ENCODE results near the genes EXTL2, S1PR1, AMY1A and AMY1B.

- PRO-cap = unidirectional peak, minus-strand start at chr1:100354103
- RRBS = no CpG with 5 or more reads among the region's 3 CpGs
Observed at GRCh38 chr1:100353838-100354541, 1.7 kb downstream of the CDC14A start.

DNA sequence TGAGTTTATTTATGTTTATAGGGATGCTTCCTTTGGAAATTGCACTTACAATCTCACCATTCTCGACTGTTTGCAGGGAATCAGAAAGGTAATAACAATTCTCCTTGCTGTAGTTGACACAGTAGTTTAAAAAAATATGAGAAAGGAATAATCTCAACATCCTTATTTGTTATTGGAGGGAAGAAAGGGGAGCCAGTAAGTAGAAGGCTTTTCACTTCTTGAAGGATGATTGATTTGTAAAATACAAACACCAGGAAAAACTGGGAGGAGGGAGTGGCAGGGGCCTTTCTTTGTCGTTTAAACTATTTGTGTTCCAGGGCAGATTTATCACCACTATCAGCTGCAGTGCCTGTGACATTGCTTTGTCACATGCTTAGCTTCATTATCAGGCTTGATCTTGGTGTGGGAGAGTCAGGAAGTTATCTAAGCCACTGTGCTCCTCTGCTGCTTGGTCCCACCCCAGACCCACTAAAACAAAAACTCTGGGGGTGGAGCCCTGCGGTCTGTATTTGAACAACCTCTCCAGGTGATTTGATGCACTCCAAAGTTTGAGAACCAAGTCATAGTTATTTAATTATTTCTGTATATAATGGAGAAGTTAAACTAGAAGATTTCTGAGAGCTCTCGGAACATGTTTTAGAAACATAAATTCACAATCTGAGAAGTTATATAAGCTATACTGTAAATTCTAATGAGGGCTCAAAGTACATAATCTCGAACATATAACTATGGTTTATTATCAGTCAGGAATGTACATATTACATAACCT is 87.8 kb downstream of the CDC14A start:
- PRO-cap = no peak
- RRBS = no CpG with 5 or more reads among the region's 5 CpGs

DNA sequence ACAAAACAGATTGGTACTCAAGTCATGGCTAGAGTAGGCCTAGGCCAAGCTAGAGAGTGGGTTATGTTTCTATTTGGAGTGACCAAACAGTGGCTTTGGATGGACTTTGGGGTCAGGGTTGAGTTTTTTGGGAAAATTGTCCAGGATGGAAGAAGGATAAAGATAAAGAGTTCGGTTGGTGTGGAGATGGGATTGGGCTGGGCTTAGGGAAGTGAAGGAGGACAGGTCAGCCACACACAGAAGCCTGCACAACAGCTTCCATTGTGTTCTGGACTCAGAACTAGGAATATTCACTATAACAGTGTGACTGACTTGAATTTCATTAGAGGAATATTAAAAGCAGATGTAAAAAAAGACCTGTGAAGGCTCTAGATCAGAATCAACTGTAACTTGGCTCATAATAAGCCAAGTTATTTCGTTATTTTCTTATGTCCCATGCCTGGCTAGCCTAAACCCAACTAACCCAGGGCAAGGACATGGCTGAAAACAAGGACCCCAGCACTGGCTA is 56.7 kb upstream of the GPR88 start:
- PRO-cap = no peak
- RRBS = no CpG with 5 or more reads among the region's 2 CpGs

- PRO-cap = no peak
- RRBS = 84% methylated on average over 4 of the region's 72 CpGs
Observed at GRCh38 chr1:100539346-100539947, 1.5 kb downstream of the GPR88 start.

DNA sequence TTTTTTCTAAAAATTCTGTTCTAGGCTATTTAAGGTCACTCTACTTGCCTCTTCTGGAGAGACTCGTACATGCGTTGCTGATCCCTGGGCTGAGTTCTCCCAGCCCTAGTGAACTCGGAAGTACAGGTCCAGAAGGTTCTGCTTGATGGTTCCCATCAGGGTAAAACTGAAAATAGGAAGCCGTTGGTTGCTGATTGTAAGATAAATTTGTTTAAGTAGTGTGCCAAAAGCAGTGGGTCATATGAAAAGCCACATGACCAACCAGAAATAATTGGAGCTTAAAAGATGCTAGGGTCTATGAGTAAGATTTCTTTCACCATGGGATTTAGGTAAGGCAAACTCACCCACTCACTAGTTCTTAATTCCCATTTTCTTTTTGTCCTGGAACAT is 90.8 kb upstream of the VCAM1 start:
- PRO-cap = no peak
- RRBS = no CpG with 5 or more reads among the region's 4 CpGs

DNA sequence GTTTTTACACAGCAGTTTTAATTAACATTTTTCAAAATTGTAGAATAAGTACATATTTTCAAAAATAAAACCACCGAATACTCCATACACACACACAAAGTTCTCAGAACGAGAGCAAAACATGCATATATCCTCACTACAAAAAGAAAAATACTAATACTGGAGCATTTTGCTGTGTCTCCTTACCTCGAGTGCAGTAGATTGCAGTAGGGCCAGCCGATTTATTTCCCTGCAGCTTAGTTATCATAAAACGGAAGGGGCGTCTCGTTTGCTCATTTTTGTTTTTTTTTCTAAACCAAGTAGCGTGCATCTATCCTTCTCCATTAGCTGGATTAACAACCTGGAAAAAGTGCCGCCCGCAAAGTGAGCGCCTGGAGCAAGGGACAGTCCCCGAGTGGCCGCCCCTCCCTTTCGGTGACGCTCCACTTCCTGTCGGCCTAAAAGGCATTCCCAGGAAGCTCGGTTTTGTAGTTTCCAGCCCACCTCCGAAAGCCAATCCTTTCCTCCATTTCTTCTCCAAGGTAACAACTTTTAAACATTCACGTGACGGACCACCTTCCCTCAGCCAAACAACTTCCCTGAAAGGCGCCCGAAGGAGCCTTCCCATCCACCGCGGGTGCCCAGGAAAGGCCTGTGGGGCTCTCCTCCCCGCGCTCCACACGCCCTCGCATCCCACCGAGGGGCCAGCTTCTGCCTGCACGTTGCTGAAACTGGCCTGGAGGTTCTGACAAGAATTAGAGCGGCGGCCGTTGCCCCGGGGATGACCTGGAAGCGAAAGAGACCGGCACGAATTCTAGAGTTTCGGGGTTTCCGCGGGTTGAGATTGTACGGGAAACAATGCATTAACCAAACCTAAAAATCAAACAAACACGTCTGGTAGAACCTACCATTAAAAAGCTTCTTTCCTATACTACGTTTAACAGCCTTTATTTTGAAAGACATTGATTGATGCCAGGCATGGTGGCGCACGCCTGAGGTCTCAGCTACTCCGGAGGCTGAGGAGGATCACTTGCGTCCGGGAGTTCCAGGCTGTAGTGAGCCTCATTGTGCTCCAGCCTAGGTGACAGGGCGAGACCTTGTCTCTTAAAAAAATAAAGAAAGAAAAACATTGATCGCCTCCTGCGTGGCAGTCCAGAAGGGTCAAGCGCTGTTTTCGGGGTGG is at the start of gene EXTL2:
EXTL2 (minus strand) TSS at position 396 of the 1,162 bp plus-strand sequence.
- PRO-cap = bidirectional peak, plus-strand start at position 468 of the sequence, minus-strand start at position 396 of the sequence; bidirectional peak, plus-strand start at position 1,008 of the sequence, minus-strand start at position 692 of the sequence
- RRBS = no CpG with 5 or more reads among the region's 53 CpGs

GRCh38 chr1:101148893-101149378 is 87.9 kb upstream of the S1PR1 start:
- PRO-cap = no peak
- RRBS = no CpG with 5 or more reads among the region's 3 CpGs

DNA sequence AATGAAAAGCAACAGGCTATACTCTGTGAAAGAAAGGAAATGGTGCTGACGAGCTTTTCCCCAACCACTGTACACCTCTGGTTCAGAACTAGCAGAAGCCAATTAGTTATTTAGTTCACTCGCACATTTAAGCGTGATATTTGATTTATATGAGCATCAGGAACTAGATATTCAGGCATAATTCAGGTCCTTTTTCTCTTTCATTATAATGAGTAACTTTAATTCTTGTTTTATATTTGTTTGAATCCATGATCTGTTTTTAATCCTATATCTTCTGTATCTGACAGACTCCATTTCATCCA is 74.4 kb upstream of the S1PR1 start:
- PRO-cap = no peak
- RRBS = no CpG with 5 or more reads among the region's 3 CpGs

DNA sequence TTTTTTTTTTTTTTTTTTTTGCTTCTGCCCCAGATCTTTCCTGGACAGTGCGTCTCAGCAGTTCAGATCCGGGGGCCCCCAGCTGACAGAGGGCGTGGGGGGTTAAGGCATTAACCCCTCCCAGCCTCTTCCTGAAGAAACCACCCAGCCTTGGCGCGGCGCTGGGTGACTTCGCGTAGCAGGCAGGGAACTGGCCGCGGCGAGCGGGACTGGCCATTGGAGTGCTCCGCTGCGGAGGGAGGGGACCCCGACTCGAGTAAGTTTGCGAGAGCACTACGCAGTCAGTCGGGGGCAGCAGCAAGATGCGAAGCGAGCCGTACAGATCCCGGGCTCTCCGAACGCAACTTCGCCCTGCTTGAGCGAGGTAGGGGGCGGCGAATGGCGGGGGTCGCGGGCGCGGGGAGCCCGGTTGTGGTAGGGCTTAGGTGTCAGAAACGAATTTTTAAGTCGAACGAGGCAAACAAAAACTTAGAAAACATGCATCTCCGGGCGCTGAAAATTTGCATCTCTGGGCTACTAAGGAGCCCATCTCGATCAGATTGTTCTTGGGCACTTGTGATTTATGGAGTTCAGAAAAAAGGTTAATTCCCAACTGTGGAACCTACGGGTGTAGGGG is at the start of gene S1PR1:
S1PR1 (plus strand) TSS at position 284 of the 616 bp plus-strand sequence.
- PRO-cap = no peak
- RRBS = 10% methylated on average over 16 of the region's 42 CpGs

- PRO-cap = no peak
- RRBS = no CpG with 5 or more reads among the region's 28 CpGs
Observed at GRCh38 chr1:101237352-101238591, 953 bp downstream of the S1PR1 start.

DNA sequence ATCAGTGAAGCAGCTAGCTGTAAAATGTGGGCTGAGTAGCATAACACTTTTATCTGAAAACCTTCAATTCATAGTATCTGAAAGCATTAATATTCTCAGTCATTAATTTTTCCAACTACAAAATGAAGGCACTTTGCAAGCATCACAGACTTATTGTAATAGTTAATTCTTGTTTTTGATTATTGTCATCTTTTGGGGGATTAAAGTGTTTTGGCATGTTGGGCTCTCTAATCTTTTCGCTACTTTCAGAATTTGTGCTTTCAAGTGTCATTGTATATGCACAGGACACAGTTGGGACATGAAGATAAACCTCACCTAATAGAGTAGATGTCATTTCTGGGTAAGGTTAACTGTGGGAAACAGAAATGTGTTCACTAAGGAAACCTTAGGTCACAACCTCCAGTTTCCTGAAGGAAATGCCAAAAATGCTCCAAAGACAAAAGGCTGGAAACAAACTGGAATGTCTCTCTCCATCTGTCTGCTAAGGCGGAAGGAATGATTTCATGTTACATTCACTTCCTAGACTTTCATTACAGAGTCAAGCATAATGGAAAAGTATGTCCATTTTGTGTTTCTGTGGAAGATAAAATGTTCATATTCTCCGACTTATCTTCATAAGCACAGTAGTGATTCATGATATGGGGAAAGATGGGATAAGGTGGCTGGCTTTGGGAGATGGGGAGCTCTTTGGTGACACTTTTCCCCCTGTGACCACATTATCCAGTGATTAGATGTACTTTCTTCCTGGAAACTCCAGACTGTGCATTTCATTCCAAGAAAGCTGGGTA is 5.5 kb downstream of the S1PR1 start:
- PRO-cap = no peak
- RRBS = no CpG with 5 or more reads among the region's 3 CpGs

GRCh38 chr1:101243487-101244173 is 6.8 kb downstream of the S1PR1 start:
- PRO-cap = no peak
- RRBS = no CpG with 5 or more reads among the region's 5 CpGs

GRCh38 chr1:103250372-103250962 is 142.1 kb upstream of the COL11A1 start:
- PRO-cap = no peak
- RRBS = no CpG with 5 or more reads among the region's 4 CpGs

DNA sequence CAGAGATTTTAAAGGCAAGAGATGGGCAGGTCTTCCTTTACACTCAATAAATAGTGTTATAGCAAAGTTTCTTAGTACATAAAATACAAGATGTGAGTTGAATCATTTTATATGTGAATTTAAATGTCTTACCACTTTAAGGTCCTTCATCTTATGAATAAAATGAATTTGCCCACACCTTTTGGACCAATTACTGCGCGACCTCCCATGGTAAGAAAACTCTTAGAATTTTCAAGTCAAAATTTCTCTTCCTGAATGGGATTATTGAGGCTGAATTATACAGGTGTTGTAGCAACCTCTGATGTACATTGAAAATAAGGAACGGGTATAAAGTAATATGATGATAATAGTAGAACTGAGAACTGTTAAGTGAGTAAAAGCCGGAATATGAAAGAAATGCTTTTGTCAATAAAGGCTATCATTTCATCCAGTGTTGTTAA is 10.5 kb downstream of the RNPC3 start:
- PRO-cap = no peak
- RRBS = no CpG with 5 or more reads among the region's 4 CpGs

DNA sequence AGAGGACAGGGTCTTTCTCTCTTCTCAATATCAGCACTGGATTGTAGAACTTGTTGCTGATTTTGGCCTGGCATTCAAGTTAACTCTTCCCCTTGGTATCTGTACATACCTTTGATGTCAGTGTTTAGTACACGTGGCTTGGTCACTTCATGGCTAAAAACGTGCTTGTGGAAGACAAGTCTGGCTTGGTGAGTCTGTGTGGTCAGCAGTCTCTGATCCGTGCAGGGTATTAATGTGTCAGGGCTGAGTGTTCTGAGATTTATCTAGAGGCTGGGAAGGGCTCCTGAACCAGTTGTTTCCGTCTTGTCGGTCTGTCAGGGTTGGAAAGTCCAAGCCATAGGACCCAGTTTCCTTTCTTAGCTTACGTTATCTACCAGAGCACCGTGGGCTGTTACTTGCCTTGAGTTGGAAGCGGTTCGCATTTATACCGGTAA is at the start of gene AMY1A:
AMY1A (plus strand) TSS at position 262 of the 434 bp plus-strand sequence.
- PRO-cap = no peak
- RRBS = no CpG with 5 or more reads among the region's 10 CpGs

GRCh38 chr1:103695934-103696654 is at the start of gene AMY1B:
TSS of gene AMY1B (minus strand) at chr1:103696210.
- PRO-cap = no peak
- RRBS = no CpG with 5 or more reads among the region's 13 CpGs

DNA sequence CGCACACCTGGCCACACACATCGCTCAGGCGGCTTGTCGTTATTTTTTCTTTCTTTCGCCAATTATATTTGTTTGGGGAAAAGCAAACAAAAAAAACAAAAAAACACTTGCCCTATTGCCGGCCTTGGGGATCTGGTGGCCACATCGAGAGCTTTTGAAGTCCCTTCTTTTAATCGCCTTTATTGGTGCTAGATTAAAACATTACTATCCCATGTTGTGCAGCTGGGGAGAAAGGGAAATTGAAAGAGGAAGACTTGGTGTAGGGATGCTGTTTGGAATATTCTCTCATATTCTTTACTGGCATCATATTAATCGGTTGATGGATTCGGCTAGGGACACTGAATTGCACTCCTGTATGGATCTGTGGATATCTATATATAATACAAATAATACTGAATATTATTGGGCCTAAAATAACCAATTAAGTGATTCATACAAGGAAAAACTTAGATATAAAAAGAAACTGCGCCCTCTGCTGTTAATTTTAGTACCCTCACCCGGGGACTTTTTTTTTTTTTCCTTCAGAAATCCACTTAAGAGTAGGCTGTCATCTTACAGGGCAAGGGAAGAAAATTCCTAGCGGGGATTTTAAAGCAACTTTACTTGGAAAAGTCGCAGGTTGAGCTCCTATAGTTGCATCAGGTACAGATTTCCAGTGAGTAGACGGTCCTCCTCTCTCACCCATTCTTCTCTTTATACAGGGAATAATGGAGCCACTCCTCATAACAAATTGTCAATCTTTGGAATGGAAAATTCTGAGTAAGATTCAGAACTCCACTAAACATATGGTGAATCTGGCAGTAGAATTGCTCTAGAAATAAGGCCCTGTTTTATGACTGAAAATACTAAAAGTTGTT is 1.2 kb downstream of the NTNG1 start:
- PRO-cap = no peak
- RRBS = no CpG with 5 or more reads among the region's 15 CpGs

DNA sequence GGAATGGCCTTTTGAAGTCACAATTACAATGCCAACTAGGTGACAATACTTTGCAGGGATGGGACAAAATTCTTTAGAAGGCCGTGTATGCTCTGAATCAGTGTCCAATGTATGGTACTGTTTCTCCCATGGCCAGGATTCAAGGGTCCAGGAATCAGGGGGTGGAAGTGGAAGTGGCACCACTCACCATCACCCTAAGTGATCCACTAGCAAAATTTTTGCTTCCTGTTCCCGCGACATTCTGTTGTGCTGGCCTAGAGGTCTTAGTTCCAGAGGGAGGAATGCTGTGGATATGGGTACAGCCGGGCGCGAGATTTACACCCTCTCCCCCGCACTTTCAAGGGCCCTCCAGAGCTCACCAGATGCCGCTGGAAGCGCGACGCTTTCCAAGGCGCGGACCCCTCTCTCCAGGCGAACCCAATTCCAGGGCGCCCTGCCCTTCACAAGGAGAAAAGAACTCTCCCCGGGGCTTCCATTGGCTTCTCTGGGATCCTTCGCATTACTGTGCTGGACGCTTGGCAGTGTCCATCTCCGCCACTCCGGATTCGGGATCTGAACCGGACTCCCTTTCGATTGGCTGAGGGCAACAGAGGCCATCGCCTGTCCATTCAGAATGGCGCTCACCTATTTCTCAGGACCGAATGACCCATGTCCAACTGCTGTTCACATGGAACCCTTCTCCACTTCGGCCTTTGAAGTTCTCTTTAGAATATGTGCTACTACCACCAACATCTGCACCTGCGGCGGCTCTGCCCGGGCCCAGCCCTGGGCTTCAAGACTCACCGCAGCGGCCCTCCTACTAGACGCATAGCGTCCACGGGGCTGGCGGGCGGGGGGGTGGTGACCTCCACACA is 394.6 kb downstream of the VAV3 start:
- PRO-cap = no peak
- RRBS = 69% methylated on average over 8 of the region's 37 CpGs

DNA sequence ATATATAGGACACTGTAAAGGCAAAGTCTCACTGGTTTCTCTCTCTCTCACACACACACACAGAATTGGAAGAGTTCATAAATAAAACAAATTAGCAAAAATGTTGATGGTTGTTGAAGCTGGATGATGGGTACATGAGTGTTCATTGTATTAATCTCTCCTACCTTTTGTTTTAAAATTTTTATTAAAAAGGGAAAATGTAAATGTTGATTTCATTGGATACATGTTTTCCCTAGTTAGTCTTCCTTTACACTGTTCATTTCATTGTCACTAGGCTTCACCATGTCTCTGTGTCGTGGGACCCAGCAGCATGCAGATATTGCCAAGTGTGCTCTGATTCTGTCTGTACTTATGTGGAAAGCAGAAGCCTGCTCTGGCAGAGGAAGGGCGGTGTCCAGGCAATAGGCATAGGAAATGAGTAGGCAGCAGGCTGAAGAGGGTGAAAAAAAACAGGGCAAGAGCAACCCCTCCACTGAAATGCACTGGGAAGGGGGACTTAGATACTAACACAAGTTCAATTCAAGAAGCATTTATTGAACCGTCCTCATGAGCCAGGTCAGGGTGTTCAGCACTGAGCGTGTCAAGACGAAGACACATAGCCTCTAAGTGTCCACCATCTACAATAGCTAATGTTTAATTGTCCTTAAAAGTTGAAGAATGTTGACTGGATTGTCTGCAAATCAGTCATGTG is 85.1 kb upstream of the VAV3 start:
- PRO-cap = no peak
- RRBS = no CpG with 5 or more reads among the region's 5 CpGs

GRCh38 chr1:108560699-108561604 is 1.1 kb downstream of the EEIG2 start:
- PRO-cap = no peak
- RRBS = no CpG with 5 or more reads among the region's 7 CpGs